Cardiac ventricle fibroblast (primary cell): ENCODE measurements around a stretch of chr11.

DNA sequence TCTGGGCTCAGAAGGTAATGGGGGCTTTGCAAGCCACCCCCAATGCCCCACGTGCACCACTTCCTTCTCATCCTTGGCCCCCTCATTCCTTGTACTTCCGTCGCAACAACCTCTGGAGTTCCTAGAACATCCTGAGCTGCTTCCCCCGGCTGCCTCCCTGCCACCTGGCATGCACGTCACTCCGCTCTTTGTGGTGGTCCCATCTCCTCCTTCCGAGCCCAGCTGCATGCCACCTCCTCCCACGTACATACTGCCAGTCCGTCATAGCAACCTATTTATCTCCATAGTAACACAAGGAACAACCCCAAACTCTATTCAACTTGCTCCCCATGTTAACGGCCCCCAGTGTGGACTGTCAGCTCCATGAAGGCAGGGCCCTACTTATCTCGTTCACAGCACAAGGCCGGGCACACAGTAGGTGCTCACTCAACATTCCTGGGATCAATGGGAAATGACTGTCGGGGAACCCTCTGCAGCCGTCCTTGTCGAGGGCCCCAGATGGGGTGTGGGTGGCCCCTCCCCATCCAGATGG lies 4.0 kb downstream of the MYEOV start:
- RAMPAGE, long total RNA: no peak

GRCh38 chr11:69299978-69300853 lies 6.3 kb downstream of the MYEOV start:
- RAMPAGE, long total RNA: no peak

DNA sequence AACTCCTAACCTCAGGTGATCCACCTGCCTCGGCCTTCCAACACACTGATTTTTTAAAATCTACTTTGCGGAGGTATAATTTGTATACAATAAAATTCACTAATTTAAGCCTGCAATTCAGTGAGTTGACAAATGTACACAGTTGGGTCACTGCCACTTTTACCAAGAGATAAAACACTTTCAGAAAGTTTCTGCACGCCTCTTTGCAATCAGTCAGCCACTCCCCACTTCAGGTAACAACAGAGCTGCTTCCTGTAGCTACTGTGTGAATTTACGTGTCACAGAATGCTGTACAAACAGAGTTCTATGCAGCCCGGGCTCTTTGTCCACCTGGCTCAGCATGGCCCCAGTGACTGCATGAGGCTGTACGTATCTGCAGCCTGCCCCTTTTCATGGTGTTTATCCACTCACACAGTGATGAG lies 43.1 kb downstream of the MYEOV start:
- RAMPAGE, long total RNA: no peak

DNA sequence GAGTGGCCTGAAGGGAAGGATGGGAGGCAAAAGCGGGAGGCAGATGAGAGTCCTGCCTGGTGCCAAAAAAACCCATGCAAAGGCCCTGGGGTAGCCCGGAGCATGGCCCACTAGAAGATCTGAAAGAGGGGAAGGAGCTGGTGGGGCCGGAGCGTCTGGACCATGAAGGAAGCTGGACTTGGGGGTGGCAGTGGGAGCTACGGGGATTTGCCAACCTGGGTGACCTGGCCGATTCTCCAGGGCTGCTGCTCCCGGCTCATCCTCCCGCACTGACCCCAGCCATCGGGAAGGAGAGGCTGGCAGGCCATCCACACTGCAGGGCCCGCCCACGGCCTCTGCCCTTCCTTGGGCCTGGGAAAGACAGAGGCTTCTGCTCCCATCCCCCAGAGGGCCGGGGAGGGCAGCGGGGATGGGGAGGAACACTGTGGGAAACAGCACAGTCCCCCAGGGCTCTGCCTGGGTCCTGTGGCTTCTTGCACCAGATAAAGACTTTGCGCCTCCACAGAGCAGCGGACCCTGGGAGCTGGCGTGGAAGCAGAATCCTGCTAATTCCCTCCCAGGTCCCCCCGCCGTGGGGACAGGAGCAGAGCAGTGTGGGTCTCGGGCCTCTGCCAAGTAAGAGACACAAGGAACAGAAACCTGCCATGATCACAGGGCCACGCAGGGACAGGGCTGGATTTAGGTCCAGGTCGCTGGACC lies 100.4 kb downstream of the MYEOV start:
- RAMPAGE, long total RNA: no peak

- RAMPAGE, long total RNA: no peak
Observed at GRCh38 chr11:69416552-69417143, 122.7 kb downstream of the MYEOV start.

DNA sequence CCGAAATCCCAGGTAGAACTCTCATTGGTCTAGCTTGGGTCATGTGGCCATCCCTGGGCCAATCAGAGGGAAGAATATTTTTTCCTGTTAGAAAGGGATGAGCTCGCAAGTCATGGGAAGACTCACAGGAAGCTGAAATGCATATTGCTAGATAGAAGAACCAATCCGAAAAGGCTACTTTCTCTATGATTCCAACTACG lies 131.5 kb downstream of the MYEOV start:
- RAMPAGE, long total RNA: no peak

DNA sequence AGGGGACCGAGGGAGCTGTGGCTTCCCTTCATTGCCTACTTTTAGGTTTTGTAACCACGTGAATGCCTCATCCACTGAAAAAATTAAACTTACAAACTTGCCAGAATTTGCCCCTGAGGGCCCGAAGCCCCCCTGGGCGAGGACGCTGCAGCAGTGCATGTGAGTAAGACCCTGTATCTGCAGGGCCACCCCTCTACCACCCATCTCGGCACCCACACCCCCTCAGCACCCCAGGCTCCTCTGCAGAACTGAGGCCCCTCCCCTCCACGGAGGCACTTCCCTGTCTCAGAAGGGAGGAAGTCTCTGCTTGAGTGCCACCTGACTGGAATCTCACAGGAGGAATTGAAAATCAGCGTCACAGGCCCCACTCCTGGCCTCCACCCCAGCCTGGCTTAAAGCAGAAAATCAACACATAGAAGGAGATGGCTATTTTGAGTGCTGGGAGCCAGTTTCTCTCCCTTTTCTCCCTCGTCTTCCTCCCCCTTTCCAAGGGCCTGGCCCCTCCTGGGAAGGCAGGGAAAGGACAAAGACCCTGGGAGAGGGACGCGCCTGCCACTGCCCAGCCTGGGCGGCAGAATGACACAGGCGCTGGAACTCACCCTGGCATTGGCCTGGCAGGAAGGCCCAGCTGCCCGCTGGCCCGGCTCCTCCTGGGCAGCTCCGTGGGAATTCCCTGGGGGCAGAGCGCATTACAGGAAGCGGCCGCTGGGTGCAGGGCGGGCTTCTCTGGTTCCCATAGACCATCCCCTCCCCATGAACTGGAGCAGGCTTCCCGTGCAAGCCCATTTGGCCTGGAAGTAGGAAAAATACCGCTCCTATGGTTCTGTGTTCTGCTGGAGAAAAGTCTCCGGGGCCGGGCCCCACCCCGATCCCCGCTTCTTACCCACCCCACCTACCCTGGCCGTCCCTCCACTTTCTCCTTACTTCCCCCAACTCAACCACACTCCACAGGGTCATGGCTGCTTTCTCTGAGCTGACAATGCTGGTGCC lies 101.0 kb upstream of the CCND1 start:
- RAMPAGE, long total RNA: no peak

DNA sequence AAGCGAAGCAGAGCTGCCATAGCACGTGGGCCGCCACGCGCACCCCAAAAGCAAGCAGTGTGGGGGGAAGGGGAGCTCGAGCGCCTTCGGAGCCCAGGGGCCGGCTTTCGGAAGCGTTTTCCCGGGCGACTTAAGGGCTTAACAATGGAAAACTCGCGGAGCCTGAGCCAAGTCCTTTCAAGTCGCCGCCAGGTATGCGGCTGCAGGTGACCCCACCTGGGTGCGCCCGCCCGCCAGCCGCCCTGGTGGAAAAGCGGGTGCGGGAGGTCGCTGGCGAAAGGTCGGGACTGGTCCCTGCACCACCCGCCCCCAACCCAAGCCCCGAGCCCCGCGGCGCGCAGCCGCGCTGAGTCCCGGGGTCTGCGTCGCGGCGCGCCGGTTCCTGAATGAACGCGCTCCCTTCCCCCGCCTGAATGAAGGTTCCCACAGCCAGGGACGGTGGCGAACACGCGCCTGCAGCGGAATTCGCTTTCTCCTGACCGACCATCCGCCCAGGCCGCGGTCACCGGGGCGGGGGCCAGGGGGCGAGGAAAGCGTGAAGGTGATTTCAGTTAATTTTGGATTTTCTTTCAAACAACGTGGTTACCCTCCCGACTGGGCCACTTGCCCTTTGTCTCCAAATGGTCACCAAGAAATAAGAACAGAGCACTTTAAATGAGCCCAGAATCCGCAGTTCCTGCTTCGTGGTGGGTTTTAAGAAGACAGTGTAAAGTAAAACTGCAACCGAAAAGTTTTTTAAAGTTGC lies 2.7 kb upstream of the CCND1 start:
- RAMPAGE, long total RNA: no peak

- RAMPAGE, long total RNA: no peak
Observed at GRCh38 chr11:69966827-69967333, 111.2 kb upstream of the ANO1 start.

DNA sequence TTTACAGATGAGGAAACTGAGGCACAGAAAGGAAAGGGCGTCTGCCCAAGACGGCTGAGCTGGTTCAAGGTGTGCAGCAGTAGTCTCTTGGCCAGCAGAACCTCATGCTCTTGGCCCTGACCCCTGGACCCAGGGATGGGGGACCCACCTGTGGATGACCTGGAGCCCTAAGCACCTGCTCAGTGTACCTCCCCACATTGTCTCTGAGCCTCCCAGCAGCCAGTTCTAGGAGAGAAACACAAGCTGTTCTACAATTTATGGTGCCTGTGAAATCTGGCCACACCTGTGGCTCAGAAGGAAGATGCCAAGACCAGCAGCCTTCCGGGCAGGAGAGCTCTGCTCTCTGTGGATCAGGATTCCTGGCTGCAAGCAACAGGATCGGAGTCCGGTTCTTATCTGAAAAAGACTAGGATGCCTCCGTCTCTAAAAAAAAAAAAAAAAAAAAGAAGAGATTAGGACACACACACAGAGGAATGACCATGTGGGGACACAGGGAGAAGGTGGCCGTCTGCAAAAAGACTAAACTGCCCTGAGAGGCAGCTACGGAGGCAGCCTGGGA lies 103.6 kb upstream of the ANO1 start:
- RAMPAGE, long total RNA: no peak

DNA sequence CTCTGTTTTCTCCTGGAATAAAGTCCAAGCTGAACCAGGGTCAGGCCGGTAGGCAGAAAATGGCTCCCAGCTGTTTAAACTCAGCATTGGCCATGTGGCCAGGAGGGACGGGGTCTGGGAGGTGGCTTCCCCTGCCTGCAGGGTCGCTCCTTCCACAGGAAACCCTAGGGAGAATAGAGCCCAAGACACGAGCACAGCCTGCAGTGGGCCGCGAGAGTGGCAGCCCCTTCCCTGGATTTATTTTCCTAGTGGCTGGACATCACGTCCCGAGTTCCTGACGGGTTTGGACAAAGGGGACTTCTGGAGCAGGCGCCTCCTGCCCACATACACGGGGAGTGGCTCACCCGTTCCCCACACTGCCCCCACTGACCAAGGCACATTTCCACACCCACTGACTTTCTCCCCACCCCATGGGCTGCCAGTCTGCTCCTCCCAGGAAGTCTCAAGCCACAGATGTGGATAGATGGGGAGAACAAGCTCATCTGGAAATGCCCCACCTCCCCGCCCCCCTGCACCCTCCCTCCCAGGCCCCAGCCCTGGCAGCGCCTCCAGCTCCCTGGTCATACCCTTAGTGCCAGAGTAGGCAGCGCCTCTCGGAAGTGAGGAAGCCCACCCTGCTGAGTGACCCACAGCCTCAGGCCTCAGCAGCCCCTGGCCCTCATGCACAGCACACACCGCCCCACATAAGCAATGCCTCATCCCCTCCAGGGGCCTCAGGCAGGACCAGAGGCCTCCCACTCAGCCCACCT lies 34.0 kb upstream of the FADD start:
- RAMPAGE, long total RNA: no peak

GRCh38 chr11:70278732-70279756 lies 8.6 kb downstream of the PPFIA1 start:
- RAMPAGE, long total RNA: no peak

DNA sequence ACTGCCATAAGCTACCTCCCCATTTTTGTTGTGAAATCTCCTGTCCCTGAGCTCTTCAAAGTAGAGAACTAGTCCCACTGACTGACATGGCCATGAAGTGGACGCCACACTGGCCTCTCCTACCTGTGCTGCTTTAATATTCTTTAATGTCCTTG lies 56.4 kb downstream of the PPFIA1 start:
- RAMPAGE, long total RNA: no peak

GRCh38 chr11:70383827-70385050 lies 14.1 kb upstream of the CTTN start:
- RAMPAGE, long total RNA: no peak

DNA sequence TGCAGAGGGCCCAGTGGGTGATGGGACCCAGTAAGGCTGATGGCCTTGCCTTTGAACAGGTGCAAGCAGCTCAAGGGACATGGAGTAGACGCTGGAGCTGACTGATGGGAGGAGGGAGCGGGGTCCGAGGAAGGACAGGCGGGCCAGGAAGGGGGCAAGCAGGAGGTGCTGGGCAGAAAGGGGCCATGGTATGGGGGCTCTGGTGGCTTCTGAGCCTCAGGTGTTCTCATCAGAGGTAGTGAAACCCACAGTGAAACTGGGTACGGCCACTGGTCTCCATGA lies 26.2 kb downstream of the CTTN start:
- RAMPAGE, long total RNA: no peak

GRCh38 chr11:71249305-71249640 lies 3.1 kb downstream of the SHANK2 start:
- RAMPAGE, long total RNA: no peak

DNA sequence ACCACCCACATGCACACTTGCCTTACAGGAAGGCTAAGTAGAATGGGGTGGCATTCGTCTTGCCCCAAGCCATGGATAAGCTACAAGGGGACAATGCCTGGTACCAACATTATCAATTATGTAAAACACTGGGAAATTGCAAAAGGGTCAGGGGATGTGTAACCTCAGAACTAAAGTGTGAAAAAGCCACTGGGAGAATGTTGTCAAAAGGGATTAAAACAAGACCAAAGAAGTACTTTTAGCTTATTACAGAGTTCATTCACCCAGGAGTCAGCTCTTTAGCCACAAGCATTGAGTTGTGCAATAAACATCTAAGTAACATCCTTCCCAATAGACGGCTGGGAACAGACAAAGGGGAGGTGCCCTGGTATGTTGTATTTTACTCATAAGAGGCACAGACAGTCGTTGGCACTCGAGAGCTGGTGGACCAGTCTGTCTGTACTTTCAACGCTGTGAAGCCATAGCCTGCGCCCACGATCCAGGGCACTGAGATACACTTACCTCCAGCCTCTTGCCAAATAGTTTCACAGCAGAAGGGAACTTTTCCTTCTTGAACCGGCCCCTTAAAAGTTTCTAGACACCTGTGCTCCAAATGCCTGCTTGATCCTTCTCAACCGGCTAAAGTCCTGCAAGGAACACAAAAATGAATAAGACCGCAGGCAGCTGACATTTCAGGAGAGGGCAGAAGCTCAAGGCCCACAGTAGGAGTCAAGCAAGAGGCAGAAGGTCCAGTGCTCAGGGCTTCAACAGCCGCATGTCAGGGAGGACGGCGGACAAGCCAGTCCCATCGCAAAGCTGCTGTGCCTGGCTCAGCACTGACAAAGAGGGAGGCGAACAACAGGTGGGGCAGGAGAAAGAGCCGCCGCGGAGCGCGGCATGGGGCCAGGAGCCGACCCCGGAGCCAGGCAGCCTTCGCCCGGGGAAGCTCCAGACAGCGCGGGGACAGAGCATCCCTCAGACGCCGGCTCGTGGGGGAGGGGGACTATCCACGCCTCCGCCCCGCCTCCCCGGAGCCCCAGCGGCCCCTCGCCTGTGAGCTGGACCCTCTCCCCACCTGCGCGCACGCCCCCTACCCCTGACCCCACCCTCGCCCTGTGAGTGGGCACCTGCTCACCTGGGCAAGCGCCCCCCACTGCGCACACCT lies 712 bp downstream of the DHCR7 start:
- RAMPAGE, long total RNA: no peak

GRCh38 chr11:71499403-71499949 lies 27.6 kb upstream of the KRTAP5-7 start:
- RAMPAGE, long total RNA: no peak

GRCh38 chr11:71996997-71997540 lies 1.6 kb upstream of the IL18BP start:
- RAMPAGE, long total RNA: no peak

DNA sequence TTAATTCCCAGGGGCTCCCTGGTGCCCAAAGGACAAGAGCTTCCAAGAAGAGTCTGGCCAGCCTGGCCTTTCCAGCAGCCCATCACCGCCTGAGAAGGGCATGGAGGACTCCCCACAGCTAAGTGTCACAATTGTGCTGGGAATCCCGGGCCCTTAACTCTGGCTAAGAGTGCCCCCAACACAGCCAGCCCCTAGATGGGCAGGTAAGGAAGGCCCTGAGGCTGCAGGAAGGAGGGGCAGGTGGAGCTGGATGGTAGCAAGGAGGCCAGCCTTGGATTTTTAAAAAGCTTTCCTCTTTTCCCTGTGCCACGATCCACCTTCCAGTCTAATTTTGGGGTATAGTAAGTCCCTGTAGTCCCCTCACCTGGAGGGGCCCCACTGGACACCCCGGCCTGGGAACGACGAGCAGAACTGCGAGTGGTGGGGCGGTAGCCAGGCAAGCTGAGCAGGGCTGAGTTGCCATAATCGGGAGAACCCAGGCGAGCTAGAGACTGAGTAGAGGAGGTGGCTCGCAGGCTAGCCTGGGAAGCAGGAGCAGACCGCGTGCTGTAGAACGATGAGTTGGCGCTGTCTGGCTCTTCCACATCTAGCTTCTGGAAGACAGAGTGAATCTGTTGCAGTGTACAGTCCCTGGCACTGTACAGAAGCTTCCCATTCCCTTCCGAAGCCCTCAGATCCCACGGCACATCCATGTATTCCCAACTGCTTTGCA lies 7.1 kb downstream of the IL18BP start:
- RAMPAGE, long total RNA: no peak